ENCODE measurements around a stretch of chr14.

- PRO-cap: no peak
These were observed 5.7 kb upstream of the TEX22 start for GRCh38 chr14:105392566-105393112.

DNA sequence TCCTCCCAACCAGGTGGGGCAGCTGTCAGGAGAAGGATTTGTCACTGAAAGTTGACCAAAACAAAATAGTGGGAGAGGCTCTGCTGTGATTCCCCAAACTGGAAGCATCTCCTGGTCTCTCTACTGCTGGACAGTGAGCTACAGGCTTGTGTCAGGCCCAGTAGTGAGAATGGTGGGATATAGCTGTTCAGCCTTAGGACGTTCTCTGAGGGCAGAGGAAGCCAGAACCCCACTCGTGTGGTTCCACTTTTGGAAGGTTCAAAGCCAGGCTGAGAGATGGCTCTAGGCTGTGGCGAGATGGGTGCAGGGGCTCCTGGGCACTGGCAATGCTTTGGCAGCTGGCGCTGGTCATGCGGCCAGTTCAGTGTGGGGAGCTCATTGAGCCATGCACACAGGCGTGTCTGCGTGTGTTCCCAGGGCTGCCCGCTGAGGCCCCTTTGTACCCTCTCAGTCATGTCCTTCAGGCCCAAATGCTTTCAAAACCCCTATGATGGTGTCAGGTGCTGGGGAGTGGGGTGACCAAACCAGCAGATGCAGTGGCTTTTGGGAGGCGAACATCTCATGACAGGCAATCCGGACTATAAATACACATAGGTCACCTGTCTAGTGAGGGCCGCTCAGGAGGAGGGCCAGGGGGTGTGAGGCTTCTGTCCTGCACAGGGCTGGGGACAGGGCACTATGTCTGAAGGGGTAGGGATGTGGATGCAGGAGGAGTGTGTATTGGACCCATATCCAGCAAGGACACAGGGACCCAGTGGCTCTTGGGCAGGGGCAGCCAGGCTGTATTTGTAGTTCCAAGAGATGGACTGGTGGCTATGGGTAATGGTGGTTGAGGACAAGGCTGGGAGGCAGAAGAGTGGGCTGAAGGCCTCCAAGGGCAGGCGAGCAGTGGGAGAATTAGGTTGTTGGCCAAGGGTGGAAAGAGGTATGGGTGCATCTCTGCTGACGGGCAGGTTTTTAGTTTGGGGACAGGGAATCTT lies 1.8 kb downstream of the TEX22 start:
- PRO-cap: no peak

DNA sequence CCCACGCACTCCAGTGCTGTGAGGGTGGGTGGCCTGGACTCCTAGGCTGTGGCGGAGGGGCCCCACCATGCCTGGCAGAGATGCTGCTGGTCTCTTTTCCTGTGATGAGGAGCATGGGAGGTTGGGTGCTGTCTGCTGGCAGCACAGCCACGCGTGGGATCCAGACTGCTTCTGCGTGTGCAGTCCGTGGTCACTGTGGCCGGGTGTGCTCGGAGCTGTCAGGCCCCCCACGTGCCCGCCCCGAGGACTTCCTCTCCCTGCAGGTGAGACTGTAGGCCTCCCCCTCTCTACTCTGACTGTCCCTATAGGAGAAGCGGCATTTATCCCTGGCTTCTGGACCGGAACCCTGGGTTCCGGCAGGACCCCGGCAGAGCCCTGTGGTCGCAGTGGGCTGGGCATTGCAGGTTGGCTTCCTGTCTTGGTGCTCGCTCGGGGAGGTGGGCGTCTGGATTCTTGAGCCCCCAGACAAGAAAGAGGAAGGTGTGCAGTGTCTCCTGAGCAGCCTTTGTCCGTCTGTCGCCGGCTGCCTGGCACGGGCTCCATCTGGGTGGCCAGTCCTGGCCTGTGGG lies 2.4 kb downstream of the MTA1 start:
- PRO-cap: no peak

DNA sequence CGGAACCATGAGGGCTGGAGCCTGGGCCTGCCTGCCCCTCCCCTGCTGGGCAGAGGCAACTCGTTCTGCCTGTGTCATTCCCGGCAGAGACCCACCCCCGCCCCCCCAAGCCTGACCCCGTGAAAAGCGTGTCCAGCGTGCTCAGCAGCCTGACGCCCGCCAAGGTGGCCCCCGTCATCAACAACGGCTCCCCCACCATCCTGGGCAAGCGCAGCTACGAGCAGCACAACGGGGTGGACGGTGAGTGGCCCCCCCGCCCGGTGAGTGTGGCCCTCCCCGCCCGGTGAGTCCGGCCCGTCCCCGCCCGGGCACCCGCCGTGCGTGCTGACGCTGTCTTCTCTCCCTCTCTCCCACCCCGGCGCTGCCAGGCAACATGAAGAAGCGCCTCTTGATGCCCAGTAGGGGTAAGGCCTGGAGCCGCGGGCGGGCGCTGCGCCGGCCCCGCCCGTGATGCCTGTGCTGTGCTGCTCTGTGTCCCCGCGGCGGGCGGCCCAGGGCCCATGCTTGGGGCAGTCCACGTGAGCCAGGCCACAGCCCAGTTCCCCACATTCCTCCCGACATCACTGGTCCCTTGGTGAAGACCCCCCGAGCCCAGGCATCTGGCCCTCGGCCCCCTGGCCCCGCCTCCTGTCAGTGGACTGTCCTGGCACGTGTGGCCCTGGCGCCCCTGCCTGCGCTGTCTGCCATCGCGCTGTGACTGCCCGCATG lies 8.1 kb upstream of the CRIP2 start:
- PRO-cap: no peak

DNA sequence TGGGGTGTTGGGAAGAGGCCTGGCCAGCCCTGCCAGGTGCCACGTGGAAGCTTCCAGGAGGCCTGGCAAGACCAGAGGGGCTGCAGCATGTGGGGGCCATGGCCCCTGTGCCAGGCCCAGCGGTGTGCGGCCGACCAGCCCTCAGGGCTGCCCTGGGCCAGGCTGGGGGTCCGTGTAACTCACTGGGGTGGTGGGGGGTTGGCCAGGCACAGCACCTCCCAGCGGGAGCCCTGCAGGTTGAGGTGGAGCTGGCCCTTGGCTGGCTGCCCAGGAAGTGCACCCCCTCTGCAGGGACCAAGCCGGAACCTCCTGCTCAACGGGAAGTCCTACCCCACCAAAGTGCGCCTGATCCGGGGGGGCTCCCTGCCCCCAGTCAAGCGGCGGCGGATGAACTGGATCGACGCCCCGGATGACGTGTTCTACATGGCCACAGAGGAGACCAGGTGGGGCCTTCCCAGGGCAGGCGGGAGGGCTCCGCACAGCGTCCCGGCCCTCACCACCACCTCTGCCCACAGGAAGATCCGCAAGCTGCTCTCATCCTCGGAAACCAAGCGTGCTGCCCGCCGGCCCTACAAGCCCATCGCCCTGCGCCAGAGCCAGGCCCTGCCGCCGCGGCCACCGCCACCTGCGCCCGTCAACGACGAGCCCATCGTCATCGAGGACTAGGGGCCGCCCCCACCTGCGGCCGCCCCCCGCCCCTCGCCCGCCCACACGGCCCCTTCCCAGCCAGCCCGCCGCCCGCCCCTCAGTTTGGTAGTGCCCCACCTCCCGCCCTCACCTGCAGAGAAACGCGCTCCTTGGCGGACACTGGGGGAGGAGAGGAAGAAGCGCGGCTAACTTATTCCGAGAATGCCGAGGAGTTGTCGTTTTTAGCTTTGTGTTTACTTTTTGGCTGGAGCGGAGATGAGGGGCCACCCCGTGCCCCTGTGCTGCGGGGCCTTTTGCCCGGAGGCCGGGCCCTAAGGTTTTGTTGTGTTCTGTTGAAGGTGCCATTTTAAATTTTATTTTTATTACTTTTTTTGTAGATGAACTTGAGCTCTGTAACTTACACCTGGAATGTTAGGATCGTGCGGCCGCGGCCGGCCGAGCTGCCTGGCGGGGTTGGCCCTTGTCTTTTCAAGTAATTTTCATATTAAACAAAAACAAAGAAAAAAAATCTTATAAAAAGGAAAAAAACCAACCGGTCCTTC lies 4.7 kb upstream of the CRIP2 start:
- PRO-cap: no peak

GRCh38 chr14:105472314-105473178 lies 2.1 kb upstream of the CRIP2 start:
- PRO-cap: no peak

- PRO-cap: no peak
These were observed 3.9 kb downstream of the CRIP2 start for GRCh38 chr14:105478157-105479363.

DNA sequence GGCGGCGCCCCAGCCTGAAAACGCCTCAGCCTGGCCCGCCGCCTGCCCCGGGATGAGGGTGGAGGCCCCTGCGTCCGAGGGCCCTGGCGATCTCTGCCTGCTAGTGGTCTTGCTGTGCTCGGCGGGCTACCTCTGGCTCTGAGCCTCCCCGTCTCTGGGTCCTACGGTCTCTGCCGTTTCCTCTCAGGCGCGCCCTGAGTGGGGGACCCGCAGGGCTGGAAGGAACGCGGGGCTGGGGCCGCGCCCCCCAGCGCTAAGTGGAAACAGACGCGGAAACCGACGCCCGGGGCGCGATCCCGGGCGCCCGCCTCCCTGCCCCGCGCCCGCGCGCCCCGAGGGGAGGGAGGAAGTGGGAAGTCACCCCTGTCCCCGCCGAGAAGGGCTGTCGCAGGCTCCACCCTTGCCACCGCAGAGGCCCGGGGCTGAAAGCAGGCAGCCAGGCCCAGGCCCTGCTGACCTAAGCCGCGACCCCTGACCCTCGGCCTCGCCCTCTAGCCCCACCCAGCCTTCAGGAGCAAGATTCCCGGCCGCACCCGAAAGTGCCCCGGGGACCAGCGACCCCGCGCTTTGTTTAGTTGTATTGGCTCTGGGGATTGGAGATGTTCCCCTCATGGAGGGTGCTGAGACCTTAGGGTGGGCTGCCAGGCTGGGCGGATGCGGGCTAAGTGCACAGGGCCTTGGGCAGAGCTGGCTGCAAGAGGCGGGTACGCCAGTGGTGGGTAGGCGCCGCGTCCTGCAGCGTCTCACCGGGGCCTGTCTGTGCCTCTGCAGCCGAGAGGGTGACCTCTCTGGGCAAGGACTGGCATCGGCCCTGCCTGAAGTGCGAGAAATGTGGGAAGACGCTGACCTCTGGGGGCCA lies 938 bp downstream of the CRIP1 start:
- PRO-cap: bidirectional peak, plus-strand start at position 406 of the sequence, minus-strand start at position 351 of the sequence

DNA sequence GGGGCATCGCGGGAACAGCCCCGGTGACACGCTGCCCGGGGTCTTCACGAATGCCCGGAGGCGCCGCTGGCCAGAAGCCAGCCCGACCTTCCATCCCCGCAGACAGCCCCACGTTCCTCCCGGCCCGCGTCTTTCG lies 826 bp upstream of the TEDC1 start:
- PRO-cap: no peak

- PRO-cap: no peak
These were observed 113.7 kb downstream of the TMEM121 start for GRCh38 chr14:105640024-105640484.

GRCh38 chr14:105706251-105706997 lies 180.0 kb downstream of the TMEM121 start:
- PRO-cap: no peak

DNA sequence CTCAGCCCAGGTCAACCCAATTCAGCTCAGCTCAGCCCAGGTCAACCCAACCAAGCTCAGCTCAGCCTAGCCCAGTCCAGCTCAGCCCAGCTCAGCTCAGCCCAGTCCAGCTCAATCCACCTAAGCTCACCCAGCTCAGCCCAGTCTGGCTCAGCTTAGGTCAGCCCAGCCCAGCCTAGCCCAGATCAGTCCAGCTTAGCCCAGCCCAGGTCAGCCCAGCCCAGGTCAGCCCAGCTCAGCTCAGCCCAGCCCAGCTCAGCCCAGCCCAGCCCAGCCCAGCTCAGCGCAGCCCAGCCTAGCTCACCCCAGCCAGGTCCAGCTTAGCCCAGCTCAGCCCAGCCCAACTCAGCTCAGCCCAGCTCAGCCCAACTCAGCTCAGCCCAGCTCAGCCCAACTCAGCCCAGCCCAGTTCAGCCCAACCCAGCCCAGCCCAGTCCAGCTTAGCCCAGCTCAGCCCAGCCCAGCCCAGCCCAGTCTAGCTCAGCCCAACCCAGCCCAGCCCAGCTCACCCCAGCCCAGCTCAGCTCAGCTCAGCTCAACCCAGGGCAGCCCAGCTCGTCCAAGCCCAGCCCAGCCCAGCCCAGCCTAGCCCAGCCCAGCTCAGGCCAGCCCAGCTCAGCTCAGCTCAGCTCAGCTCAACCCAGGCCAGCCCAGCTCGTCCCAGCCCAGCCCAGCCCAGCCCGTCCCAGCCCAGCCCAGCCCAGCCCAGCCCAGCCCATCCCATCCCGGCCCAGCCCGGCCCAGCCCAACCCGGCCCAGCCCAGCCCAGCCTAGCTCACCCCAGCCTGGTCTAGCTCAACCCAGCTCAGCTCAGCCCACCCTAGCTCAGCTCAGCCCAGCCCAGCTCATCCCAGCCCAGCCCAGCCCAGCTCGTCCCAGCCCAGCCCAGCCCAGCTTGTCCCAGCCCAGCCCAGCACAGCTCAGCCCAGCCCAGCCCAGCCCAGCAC lies 184.3 kb downstream of the TMEM121 start:
- PRO-cap: no peak

- PRO-cap: no peak
These were observed 333.4 kb downstream of the TMEM121 start for GRCh38 chr14:105859450-105860421.

DNA sequence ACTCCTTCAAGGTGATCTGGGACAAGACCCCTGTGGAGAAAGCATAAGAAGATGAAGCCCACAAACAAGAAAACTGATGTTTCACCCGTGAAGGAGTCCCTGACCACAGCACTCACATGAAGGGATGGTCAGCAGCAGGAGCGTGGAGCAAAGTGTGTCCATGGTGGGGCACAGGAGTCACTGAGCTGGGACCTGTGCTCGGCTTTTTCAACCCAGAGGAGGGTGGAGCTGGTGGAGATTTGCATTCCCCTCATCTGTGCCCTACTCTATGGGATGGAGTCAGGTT lies 511.7 kb downstream of the TMEM121 start:
- PRO-cap: no peak

DNA sequence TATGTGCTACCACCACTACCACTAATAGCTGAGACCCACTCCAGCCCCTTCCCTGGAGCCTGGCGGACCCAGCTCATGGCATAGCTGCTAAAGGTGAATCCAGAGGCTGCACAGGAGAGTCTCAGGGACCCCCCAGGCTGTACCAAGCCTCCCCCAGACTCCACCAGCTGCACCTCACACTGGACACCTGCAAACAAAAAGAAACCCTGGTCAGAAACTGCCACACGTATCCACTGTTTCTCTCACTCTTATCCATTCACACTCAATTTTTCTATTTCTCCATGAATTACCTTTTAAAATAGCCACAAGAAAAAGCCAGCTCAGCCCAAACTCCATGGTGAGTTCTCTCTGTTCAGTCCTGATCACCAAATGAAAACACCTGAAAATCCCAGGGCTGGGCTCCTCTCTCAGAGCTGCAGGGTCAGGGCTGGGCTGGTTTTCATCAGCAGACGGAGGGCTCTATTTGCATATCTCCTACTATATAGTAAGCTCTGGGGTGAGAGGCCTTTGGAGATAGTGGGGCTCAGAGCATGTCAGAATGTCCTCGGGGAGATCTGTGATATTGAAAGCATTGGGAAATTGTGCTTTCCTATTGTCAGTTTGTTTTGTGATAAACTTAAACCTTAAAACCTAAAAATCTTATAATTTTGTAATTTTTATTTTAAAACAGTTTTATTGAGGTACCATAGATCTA lies 742.5 kb downstream of the TMEM121 start:
- PRO-cap: no peak

DNA sequence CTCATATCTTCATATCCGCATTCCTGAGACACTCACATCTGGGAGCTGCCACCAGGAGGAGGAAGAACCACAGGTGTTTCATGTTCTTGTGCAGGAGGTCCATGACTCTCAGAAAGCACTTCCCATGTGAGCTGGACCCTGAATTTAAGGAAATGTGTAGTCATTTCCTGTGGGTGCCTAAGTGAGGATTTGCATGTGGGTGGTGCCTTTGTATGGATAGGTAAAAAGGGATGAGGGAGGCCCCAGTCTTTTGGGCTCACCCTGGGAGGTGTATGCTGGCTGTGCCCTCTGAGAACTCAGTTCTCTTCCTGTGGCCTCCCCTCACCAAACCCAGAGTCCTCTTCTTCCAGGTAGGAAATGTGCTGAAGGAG lies 847.6 kb downstream of the TMEM121 start:
- PRO-cap: no peak

DNA sequence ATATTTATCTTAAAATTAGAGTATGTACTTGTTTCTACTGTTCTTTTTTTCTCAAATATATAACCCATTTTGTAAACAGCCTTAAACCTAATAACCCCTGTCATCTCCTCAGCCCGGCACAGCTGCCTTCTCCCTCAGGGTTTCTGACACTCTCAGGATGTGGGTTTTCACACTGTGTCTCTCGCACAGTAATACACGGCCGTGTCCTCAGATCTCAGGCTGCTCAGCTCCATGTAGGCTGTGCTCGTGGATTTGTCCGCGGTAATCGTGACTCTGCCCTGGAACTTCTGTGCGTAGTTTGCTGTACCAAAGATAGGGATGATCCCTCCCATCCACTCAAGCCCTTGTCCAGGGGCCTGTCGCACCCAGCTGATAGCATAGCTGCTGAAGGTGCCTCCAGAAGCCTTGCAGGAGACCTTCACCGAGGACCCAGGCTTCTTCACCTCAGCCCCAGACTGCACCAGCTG lies 1188.2 kb downstream of the TMEM121 start:
- PRO-cap: no peak

Data from REH cell (cell line).